ENCODE data around the genes RAB6D and ANKRD30BL.

- RRBS: no CpG with 5 or more reads among the region's 13 CpGs
These were observed 9.0 kb downstream of the HS6ST1 start for GRCh38 chr2:128309615-128310183.

DNA sequence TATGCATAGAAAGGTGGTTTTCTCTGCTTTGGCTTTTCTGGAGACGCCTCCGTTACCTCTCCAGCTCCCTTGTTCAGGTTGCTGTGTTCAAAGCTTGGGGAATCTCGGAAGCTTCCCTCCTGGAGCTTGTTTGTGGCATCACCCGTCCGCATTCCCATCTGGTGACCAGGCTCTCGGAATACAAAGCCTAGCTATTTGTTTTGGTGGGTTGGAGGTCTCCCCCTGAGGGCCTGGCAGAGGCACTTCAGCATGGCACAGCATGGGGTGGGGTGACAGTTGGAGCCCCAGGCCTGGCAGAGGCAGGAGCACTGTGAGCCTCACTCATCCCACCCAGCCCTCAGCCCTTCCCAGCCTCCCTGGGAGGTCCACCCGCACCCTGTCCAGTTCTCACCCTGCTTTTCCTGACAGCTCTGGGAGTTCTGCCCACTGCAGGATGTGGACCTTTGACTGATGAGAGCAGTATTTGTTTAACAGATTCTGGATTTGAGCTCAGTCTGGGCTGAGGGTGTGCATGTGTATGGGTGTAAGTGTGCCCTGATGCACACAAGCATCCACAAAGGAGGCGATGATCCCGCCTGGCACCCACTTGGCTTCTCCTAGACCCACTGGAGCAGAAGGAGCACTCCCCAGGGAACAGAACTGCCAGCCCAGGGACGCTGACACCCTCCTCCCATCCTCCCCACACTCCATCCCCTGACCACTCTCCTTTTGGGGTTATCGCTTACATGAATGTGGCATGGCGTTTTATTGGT, 107.4 kb upstream of the HS6ST1 start:
- RRBS: no CpG with 5 or more reads among the region's 12 CpGs

DNA sequence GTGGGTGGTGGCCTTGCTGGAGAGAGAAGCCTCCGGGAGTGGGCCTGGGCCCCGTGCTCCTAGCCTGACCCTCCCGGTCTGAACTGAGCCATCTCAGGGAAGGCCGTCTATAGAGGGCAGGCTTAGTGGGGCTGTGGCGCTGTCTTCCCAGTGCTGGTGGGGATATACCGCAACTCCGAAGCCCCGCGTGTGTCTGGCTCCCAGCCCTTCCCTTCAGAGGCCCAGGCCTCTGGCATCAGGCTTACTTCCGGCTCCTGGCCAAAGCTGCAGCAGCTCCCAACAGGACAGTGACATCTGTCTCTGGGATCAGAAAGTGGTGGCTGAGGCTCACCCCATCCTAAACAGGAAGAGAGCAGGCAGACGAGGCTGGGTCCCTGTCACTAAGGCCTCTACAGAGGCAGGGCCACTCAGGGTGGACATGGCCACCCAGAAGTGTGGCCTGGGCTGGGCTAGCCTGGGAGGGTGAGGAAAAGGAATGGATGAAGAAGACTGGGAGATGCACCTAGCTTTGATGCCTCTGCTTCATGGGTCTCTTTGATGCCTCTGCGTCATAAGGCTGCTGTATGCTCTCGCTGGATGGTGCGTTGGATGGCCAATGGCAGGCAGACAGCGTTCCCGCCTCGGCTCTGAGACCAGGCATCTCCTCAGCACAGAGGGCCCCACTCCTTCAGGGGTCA, 131.2 kb upstream of the HS6ST1 start:
- RRBS: 92% methylated on average over 3 of the region's 17 CpGs

DNA sequence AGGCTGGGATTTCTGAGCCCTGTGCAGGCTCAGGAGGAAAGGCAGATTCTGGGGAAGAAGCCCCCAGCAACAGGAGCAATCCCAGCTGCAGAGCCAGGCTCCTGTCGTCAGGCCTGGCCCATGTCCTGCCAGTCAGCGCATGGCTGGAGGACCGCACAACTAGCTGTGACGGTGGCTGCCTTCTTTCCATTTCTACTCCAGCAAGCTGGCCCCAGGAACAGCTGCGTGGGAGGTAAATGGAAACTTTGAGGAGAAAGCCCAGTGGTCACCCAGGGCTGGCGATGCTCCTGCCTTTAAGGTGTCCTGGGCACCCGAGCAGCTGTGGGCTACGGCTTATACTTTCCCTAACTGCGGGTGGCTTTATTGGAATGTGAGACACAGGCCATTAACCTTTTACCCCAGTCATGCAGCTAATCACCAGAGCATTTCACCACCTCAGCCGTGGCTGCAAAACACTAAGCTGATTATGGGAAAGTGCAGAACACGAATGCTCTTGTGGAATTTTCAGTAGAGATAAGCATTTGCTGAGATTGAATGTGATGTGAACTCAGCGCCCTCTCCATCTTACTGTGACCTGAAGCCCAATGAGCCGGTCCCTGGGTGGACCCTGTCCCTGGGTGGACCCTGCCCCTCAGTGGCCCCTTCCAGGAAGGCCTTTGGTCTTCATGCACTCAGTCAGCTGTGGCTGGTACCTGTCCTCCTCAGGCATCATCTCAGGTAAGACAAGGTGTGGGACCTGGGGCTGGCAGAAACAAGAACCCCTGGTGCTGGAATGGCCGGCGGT, 275.3 kb upstream of the HS6ST1 start:
- RRBS: no CpG with 5 or more reads among the region's 15 CpGs

DNA sequence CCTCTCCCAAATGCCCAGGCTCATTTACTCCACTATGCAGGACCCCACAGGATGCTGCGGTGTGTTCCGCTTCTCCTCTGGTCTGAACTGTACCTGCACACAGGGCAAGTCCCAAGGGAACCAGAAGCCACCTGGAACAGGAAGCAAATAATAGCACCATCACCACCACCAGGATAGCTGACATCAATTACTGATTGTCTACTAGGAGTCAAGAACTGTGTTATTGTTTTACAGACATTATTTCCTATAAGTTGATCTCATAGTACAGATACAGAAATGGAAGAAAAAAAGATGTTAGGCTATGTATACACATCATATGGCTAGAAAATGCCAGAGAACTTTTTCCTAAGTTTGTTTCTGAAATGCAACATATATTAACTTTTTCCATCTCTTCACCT, 435.9 kb upstream of the HS6ST1 start:
- RRBS: no CpG with 5 or more reads among the region's 2 CpGs

DNA sequence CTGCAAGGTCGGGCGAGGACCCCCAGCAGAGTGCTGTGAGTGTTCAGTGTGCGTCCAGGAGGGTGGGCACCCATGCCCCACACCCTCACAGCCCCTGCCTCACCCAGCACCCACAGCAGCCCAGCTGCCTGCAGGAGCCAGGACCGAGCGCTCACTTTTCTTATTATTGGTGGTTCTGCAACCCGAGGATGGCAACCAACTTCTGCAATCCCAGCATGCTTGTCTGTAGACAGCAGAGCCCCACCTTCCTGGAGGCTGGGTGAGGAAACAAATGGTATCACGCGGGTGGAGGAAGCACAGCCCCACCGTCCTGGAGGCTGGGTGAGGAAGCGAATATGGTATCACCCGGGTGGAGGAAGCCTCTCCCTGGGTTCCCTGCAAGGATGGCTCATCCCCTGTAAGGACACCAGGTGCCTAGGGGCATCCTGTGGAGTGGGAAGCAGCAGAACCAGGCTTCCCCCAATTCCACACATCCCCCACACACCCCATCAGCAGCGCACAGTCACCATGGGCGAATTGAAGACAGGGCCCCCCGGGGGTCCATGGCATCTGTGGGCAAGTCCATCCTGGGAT, 220.6 kb upstream of the RAB6C start:
- RRBS: no CpG with 5 or more reads among the region's 14 CpGs

GRCh38 chr2:129827222-129828143, 152.0 kb upstream of the RAB6C start:
- RRBS: 88% methylated on average over 2 of the region's 30 CpGs

DNA sequence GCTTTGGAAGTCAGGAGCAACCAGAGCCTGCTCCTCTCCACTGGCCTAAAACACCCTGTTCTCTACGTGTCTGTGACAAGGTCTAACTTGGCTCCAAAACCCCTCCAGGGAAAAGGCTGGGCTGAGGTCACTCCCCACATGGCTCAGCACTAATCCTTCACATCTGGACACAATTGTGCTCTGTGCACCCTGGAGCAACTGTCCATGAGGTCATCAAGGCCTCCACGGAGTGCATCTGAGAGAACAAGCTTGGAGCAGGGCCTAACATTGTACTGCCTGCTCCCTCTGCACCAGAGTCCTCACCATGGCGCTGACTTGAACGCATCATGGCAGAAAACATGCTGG, 49.8 kb upstream of the RAB6C start:
- RRBS: no CpG with 5 or more reads among the region's 4 CpGs

- RRBS: no CpG with 5 or more reads among the region's 8 CpGs
These were observed 46.1 kb upstream of the RAB6C start for GRCh38 chr2:129933372-129933820.

DNA sequence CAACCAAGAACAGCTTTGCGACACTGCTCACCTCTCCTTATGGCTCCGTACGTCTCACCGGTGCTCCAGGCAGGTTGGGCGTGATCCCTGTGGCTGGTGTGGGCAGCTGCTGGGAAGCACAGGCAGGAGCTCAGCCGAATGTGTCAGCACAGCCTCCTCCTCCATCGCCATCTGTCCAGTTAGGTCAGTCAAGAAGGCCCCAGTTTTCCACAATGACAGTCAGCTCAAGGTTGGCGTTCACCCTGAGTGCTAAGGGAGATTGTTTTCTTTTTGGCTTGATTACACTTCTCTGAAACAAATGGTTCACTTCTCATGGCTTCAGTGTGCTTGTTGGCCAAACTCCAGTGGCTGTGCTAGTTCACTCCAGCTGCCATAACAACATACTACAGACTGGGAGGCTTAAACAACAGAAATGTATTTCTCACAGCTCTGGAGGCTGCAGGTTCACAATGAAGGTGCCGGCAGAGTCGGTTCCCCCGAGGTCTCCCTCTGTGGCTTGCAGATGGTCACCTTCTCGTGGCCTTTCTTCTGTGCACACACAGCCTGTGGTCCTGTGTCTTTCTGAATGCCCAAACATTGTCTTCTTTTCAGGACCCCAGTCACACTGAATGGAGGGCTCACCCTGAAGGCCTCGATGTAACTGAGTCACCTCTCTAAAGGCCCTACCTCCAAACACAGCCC, 30.3 kb downstream of the AMER3 start:
- RRBS: no CpG with 5 or more reads among the region's 13 CpGs

GRCh38 chr2:130797924-130798391, 38.8 kb upstream of the ARHGEF4 start:
- RRBS: 3% methylated on average over 28 of the region's 51 CpGs

GRCh38 chr2:131363660-131364346, at the start of gene RAB6D:
Gene RAB6D (minus strand): TSS chr2:131364168.
- RRBS: 4% methylated on average over 3 of the region's 54 CpGs

DNA sequence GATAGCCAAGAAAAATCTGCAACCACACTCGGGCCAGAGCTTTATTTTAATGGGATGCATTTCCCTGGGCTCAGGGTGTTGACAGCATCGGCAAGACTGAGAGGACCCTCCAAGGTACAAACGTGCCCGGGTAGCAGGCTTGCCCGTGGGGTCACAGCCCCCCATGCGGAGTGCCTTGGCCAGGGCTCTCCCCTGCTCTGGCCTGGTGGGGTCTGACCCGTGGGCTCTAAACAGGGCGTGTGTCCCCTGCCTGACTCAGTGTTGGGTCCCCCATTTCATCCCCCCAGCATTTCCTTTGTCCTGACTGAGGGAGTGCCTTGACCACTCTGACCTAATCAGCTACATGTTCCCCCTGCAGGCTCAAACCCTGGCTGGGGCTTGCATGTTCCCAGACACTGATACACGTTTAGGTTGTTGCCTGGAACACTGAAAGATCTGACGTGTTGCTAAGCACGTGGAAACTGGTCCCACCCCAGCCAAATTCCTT, 7.2 kb downstream of the MZT2A start:
- RRBS: no CpG with 5 or more reads among the region's 11 CpGs

GRCh38 chr2:131491626-131491898, 635 bp downstream of the MZT2A start:
- RRBS: no CpG with 5 or more reads among the region's 21 CpGs

- RRBS: 7% methylated on average over 3 of the region's 31 CpGs
These were observed 228.3 kb downstream of the CCDC74A start for GRCh38 chr2:131755909-131756442.

DNA sequence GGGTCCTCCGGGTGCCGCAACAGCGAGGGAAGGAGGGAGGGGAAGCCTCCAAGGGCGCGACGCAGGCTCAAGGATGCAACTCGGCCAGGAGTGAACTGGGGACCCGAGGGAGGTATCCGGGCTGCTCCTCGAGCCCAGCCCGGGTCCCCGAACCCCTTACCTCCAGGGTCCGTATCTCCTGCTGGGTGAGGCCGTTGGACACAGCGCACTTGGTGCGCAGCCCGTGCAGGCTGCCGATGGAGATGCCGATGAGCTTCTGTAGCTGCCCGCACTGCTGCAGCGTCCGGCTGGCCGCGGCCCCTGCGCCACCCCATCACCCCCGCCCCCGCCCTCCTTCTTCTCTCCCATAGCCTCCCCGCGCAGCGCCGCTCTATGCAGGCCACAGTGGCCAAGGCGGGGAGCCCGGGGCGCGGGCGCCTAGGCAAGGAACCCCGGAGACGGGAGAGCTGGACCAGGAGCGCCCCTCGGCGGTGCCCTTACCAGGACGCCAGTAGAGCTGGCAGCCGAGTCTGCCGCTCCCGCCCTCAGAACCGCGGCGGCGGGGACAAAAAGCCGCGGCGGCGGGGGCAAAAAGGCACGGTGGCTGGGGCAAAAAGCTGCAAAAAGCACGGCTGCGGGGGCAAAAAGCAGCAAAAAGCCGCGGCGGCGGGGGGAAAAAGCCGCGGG, 124.0 kb downstream of the ANKRD30BL start:
- RRBS: 54% methylated on average over 3 of the region's 62 CpGs

- RRBS: no CpG with 5 or more reads among the region's 35 CpGs
These were observed at the start of gene ANKRD30BL for GRCh38 chr2:132161531-132162096. Gene ANKRD30BL (minus strand): TSS chr2:132161952.

DNA sequence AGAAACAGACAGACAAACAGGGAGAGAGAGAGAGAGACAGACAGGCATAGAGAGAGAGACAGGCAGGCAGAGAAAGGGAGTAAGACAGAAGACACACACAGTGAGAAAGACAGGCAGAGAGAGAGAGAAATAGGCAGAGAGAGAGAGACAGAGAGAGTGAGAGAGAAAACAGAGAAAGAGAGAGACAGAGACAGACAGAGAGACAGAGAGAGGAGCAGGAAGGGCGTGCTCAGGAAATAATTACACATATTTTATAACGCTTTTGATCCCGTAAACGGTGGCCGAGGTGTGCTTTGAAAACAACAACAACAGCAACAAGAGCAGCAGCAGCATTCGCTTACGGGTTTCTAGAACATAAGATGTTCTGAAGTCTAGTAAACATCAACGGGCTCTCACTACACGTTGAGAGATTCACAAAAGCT, 105.5 kb upstream of the ANKRD30BL start:
- RRBS: no CpG with 5 or more reads among the region's 9 CpGs

DNA sequence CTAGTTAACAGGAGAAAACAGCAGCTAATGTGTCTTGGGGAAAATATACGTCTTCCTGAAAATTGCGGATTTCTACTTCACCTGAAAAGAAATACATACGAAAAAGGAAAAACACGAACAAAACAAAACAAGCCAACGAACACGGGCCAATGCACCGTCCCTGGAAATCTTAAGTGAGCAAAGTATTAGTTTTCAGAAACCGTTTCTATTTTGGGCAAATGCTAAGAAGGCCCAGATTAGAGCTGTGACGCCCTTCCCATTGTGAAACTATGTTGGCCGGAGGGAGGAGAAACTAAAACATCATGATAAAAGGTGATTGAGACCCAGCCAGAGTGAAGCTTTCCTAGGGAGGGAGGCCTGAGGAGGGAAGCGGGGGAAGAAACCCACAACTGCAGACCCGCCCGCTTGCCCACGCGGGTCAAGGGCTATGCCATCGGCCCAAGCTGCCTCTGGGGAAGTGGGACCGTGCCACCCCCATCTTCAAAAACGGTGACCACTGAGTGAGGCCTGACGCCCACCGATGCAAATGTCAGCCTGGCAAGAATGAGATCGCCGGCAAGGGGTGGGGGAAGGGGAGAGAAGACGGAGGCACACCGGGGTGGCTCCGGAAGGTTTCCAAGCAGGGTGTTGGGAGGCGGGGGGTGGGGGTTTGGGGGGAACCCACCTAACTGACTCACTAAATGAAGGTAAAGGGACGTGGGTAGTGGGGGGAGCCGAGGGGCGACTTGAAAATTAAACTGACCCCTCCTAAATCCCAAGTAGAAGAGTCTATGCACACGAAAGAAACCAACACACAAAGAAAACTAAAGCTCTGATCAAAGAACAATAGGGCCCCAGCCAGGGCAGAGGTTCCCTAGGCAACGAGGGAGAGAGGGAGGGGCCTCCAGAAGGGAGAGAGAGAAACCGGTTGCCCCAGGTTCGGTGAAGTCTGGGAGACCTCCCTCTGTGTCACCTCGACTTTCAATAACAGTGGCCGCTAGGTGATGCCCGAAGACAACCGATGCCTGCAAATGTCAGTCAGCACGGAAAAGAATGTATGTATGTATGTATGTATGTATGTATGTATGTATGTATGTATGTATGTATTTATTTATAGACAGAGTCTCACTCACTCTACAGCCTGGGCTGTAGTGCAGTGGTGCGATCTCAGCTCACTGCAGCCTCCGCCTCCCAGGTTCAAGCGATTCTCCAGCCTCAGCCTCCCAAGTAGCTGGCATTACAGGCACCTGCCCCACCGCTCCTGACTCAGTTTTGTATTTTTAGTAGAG, 106.4 kb upstream of the ANKRD30BL start:
- RRBS: 17% methylated on average over 2 of the region's 42 CpGs

DNA sequence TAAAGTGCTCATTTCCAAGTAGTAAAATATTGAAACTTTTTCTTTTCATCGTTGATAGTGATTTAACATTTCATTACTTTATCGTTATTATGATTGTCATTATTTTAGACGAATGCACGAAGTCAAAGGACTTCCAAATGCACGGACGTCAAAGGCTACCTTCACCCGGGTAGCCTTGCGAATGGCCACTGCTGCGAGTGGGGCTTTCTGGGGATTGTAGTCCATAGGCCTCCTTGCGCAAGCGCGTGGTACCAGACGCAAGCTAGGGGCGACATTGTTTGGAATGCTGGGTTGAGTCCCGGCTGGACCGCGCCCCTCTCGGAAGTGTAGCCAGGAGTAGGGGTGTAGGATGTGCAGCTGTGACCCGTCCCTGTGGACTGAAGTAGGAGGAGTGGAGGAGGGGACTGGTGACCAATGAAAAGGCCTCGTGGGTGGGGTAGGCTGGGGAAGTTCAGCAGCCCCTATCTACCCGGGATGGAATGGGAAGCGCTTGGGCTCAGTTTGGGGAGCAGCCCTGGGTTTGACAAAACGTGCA, 112.0 kb upstream of the GPR39 start:
- RRBS: no CpG with 5 or more reads among the region's 23 CpGs